Measurements from ENCODE around the genes DHRS12, PCDH8 and PRR20A.

DNA sequence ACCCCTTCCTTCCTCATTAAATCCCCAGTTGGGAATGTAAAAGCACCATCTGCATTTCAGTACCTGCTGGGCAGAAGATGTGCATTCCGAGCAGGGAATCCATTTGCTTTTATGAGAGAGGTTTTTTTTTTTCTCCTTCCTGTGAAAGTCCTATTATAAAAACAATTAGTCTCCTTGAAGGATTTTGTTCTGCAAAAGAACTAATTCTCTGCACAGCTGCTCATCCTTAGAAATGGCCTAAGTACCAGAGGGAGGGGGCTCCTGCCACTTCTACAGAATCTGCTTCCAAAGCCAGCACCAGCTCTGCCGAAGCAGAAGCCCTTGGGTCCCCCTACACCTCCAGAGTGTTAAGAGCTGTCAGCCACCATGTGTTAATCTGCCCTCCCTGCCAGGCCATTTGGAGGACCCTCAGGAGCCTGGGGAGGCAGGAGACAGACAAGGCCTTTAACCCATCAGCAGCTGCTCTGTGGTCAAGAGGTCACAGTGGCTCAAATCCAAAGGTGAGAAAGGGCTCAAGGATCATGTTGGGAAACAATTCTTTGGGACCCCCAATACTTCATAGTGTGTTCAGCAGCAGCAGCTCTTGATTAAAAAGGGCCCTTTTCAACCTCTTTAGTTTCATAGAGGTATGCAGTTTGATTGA, 36.3 kb upstream of the SERPINE3 start:
- PRO-cap, 4 experiments = no peak in any of the 4 experiments
- RAMPAGE, long total RNA, 2 experiments = no peak in any of the 2 experiments
- RRBS = no CpG with 5 or more reads among the region's 2 CpGs

GRCh38 chr13:51379161-51379723, 39.8 kb downstream of the SERPINE3 start:
- PRO-cap, 4 experiments = no peak in any of the 4 experiments
- RAMPAGE, long total RNA, 2 experiments = no peak in any of the 2 experiments
- RRBS = no CpG with 5 or more reads among the region's 1 CpG

- PRO-cap, 4 experiments = no peak in any of the 4 experiments
- RAMPAGE, long total RNA, 2 experiments = no peak in any of the 2 experiments
- RRBS = no CpG with 5 or more reads among the region's 8 CpGs
Measured at GRCh38 chr13:51674156-51674869, 90.1 kb downstream of the WDFY2 start.

- PRO-cap, 4 experiments = peak in 2 of 4 experiments; most common minus-strand start chr13:51760701 (in 1)
- RAMPAGE, long total RNA, 2 experiments = no peak in any of the 2 experiments
- RRBS = no CpG with 5 or more reads among the region's 17 CpGs
Measured at GRCh38 chr13:51760353-51761144, 43.4 kb downstream of the DHRS12 start.

DNA sequence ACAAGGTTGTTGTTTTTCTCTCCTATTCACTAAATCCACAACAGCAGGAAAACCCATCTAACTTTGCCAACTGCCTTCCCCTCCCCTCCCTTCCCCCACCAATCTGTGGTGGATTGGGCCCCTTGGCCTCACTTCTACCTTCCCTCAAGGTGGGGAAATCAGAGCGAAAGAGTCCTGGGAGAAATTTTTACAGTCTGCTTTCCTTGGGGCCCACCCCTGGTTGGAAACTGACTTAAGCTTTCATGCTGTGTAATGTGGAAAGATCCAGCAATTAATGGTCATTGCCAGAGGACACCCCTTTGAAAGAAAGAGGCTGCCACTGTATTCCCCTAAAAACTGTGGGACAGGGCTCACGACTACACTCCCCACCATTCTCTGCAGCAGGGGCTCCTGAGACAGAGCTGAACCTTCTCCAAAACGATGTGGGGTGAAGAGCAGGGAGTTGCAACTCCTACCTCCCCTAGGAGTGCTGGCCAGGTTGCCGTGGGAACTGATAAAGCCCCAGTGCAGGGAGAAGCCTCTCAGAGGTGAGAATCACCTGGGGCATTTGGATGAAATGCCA, 1.2 kb downstream of the DHRS12 start:
- PRO-cap, 4 experiments = peak in 2 of 4 experiments; most common plus-strand start position 332 of the sequence (in 1); most common minus-strand start position 196 of the sequence (in 1)
- RAMPAGE, long total RNA, 2 experiments = no peak in any of the 2 experiments
- RRBS = no CpG with 5 or more reads among the region's 4 CpGs

GRCh38 chr13:51803287-51804410, at the start of gene DHRS12:
Gene DHRS12 (minus strand): TSS chr13:51804163.
- PRO-cap, 4 experiments = peak in 4 of 4 experiments; most common plus-strand start chr13:51803561 (in 3); most common minus-strand start chr13:51804015 (in 3)
- RAMPAGE, long total RNA, 2 experiments = start-site peak on the minus strand in 2 of 2 experiments, at chr13:51804122-51804176 at its widest, 42 to 278 reads per replicate
- RRBS = 2% methylated on average over 22 of the region's 104 CpGs

DNA sequence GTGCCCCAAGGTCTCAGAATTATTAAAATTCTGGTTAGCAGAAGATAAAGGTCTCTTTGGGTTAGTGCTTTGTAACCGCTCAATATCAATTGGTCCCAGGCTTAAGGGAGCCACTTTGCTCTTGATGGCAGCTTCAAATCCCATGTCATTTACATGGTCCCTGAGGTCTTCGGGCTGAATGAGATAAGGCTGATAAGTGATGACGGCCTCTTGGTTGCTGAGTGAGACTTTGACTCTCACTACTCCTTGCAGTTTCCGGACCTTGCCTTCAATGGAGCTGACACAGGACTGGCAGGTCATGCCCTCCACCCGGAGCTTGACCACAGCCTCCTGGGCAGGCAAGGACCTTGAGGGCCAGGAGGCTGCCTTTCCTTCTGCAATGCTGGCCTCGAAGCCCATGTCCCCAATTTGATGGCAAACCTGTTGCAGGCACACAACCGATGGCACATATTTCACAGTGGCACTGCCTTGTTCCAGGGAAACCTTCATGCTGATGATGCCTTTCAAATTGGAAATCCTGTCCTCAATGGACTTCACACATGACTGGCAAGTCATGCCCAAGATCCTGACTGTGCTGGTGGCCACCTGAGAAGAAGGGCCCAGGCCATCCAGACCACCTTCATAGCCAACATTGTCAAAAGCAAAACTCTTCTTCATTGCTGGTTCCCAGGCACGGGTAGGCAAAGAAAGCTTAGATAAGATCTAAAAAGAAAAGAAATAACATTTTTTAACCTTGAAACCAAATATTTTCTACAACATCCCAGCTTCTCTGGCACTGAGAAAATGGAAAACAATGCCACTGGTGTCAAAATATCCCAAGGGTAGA, 36.6 kb downstream of the ATP7B start:
- PRO-cap, 4 experiments = no peak in any of the 4 experiments
- RAMPAGE, long total RNA, 2 experiments = no peak in any of the 2 experiments
- RRBS = 91% methylated on average over 2 of the region's 8 CpGs

GRCh38 chr13:52004464-52005268, 6.6 kb downstream of the ATP7B start:
- PRO-cap, 4 experiments = no peak in any of the 4 experiments
- RAMPAGE, long total RNA, 2 experiments = no peak in any of the 2 experiments
- RRBS = no CpG with 5 or more reads among the region's 7 CpGs

- PRO-cap, 4 experiments = no peak in any of the 4 experiments
- RAMPAGE, long total RNA, 2 experiments = no peak in any of the 2 experiments
- RRBS = no CpG with 5 or more reads among the region's 12 CpGs
Measured at GRCh38 chr13:52127763-52128226, 1.1 kb downstream of the NEK5 start.

DNA sequence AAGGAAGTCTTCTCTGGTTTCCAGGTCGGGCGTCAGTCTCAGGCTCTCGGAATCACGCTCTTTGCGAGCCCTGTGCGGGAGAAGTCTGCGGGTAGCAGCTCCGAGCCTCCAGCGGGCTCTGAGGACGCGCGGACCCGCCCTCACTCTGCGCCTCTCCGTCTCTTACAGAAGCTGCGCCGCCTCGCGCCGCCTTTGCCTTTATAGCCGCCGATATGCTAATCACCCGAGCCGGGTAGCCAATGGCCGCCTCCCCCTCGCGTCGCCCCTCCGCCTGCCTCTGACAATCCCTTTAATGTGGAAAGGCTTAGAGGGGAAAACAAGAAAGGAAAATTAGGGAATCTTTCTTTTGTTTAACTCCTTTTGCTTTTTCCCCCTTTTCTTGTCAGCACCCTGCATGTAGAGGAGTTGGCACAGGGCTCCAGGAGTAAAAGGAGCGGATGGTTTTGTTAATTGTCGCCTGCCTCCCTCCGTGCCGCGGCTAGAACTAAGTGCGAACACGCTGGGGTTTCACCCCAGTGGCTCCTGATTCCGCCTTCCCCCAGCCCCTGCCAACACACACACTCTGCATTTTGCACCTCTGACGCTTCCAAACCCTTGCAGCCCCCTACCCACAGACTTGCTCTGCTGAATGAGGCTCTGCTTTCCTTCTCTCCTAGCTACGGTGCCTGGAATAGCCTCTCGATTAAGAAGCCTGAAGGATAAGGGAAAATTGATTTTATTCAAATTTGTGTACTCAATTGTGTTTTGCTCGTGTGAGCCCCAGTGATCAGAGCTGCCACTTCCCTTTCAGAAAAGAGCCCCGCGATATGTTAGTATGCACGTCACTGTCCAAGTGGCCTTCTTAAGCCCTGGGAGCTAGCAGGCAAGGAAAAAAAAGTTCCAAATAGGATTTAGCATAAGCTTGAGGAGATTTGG, at the start of gene PCDH8:
PCDH8 (minus strand) TSS at position 173 of the 915 bp plus-strand sequence.
- PRO-cap, 4 experiments = peak in 2 of 4 experiments; most common minus-strand start position 173 of the sequence (in 2)
- RAMPAGE, long total RNA, 2 experiments = no peak in any of the 2 experiments
- RRBS = no CpG with 5 or more reads among the region's 44 CpGs

GRCh38 chr13:54571964-54572749, 1543.5 kb downstream of the OLFM4 start:
- PRO-cap, 4 experiments = no peak in any of the 4 experiments
- RAMPAGE, long total RNA, 2 experiments = no peak in any of the 2 experiments
- RRBS = no CpG with 5 or more reads among the region's 35 CpGs

- PRO-cap, 4 experiments = no peak in any of the 4 experiments
- RAMPAGE, long total RNA, 2 experiments = no peak in any of the 2 experiments
- RRBS = no CpG with 5 or more reads among the region's 27 CpGs
Measured at GRCh38 chr13:57140634-57141135, at the start of gene PRR20A. Gene PRR20A (plus strand): TSS chr13:57140918.

DNA sequence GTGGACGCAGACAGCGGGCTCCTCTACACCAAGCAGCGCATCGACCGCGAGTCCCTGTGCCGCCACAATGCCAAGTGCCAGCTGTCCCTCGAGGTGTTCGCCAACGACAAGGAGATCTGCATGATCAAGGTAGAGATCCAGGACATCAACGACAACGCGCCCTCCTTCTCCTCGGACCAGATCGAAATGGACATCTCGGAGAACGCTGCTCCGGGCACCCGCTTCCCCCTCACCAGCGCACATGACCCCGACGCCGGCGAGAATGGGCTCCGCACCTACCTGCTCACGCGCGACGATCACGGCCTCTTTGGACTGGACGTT, 1.2 kb downstream of the PCDH17 start:
- PRO-cap, 4 experiments = no peak in any of the 4 experiments
- RAMPAGE, long total RNA, 2 experiments = no peak in any of the 2 experiments
- RRBS = 8% methylated on average over 6 of the region's 31 CpGs

DNA sequence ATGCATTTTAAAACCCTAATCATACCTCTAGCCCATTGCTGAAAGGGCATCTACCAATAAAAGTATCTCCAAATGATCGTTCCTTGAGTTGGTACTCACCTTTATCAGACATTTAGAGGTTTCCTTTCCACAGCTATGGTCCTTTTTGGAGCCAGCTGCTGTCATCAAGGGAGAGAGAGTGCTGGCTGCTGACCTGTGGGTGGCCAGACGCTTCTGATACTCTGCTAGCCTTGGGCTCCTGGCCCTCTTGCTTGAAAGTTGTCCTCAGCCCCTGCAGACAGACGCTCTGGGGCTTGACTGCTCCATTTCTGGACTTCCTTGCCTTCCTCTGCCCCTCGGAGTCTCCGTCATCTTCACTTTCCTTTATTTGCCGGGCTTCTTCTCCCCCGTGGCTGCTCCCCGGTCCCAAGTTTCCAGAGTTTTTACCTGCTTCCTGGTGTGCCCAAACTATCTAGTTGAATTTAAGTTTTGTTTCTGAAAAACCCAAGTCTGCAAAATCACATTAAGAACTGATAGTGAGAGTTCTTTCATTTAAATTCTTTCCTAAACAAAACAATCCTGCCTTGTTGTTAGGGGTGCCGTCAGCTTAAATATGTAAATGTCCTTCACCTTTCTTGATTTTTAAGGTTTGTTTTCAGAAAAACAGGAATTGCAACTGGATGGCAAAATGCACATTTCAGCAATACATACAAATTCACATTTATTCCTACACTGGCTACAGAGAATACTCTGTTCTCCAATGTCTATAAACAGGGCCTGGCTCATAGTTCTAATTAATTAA, 499.0 kb downstream of the DIAPH3 start:
- PRO-cap, 4 experiments = no peak in any of the 4 experiments
- RAMPAGE, long total RNA, 2 experiments = no peak in any of the 2 experiments
- RRBS = no CpG with 5 or more reads among the region's 9 CpGs

- PRO-cap, 4 experiments = no peak in any of the 4 experiments
- RAMPAGE, long total RNA, 2 experiments = no peak in any of the 2 experiments
- RRBS = no CpG with 5 or more reads among the region's 10 CpGs
Measured at GRCh38 chr13:59750781-59751564, 412.8 kb downstream of the DIAPH3 start.

- PRO-cap, 4 experiments = no peak in any of the 4 experiments
- RAMPAGE, long total RNA, 2 experiments = no peak in any of the 2 experiments
- RRBS = no CpG with 5 or more reads among the region's 1 CpG
Measured at GRCh38 chr13:60405259-60405728, 8.3 kb downstream of the TDRD3 start.

DNA sequence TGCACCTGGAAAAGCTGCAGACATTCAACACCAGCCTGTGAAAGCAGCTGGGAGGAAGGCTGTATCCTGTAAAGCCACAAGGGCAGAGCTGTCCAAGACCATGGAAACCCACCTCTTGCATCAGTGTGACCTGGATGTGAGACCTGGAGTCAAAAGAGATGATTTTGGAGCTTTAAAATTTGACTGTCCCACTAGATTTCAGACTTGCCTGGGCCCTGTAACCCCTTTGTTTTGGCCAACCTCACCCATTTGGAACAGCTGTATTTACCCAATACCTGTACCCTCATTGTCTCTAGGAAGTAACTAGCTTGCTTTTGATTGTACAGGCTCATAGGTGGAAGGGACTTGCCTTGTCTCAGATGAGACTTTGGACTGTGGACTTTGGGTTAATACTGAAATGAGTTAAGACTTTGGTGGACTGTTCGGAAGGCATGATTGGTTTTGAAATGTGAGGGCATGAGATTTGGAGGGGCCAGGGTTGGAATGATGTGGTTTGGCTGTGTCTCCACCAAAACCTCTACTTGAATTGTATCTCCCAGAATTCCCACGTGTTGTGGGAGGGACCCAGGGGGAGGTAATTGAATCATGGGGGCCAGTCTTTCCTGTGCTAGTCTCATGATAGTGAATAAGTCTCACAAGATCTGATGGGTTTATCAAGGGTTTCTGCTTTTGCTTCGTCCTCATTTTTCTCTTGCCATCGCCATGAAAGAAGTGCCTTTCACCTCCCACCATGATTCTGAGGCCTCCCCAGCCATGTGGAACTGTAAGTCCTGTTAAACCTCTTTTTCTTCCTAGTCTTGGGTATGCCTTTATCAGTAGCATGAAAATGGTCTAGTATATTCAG, 12.6 kb downstream of the TDRD3 start:
- PRO-cap, 4 experiments = no peak in any of the 4 experiments
- RAMPAGE, long total RNA, 2 experiments = no peak in any of the 2 experiments
- RRBS = no CpG with 5 or more reads among the region's 4 CpGs

DNA sequence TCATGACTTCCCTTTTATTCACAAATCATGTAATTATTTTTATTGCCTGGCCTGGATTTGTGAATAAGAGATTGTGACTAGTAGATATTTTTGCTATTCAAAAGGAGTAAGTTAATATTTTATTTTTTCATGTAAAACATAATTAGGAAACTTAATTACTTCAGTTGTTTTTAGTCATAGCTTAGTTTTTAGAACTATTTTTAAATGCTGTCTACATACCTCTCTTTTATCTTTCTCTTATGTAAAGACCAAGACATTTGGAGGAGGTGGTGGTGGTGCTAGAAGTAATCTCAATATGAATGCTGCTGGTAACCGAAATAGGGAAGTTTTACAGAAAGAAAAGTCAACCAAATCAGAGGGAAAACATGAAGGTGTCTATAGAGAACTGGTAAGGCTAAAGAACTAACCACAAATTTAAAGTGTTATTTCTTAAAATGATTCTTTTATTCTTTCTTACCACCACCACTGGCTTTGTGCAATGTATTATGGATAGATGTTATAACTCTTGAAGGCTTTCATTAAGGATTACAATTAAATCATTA, 97.2 kb downstream of the TDRD3 start:
- PRO-cap, 4 experiments = no peak in any of the 4 experiments
- RAMPAGE, long total RNA, 2 experiments = no peak in any of the 2 experiments
- RRBS = no CpG with 5 or more reads among the region's 1 CpG

DNA sequence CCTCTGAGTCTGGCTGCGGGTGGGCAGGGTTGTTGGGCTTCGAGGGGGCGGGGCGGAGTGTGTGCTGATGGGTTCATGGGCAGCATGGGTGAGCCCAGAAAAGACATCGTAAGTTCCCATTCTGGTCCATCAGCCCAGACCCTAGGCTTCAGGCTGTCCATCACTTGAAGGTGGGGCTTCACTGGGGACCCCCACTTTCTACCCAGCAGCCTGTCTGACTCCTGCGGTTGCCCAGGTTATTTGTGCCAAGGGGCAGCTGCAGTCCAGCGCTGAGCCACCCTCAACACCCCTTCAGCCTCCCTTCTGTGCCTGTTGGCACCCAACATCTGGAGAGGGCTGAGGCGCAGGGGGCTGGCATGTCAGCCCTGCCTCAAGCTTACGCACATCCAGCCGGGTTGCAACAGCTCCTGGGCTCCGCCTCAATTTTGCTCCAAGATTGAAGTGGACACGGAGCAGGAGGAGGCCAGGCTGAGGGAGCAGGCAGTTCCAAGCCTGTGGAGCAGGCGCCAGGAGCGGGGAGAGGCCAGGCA, 350.5 kb upstream of the PCDH20 start:
- PRO-cap, 4 experiments = peak in 2 of 4 experiments; most common minus-strand start position 240 of the sequence (in 2)
- RAMPAGE, long total RNA, 2 experiments = no peak in any of the 2 experiments
- RRBS = no CpG with 5 or more reads among the region's 14 CpGs

GRCh38 chr13:62512125-62512612, 1096.5 kb upstream of the PCDH20 start:
- PRO-cap, 4 experiments = no peak in any of the 4 experiments
- RAMPAGE, long total RNA, 2 experiments = no peak in any of the 2 experiments
- RRBS = no CpG with 5 or more reads among the region's 5 CpGs